GM12892 (cell line): ENCODE data around the gene TOMM20L.

- RRBS: 1% methylated on average over 27 of the region's 99 CpGs
These were observed at the start of gene TOMM20L for GRCh38 chr14:58395607-58396853. TSS of gene TOMM20L (plus strand) at chr14:58395930.

DNA sequence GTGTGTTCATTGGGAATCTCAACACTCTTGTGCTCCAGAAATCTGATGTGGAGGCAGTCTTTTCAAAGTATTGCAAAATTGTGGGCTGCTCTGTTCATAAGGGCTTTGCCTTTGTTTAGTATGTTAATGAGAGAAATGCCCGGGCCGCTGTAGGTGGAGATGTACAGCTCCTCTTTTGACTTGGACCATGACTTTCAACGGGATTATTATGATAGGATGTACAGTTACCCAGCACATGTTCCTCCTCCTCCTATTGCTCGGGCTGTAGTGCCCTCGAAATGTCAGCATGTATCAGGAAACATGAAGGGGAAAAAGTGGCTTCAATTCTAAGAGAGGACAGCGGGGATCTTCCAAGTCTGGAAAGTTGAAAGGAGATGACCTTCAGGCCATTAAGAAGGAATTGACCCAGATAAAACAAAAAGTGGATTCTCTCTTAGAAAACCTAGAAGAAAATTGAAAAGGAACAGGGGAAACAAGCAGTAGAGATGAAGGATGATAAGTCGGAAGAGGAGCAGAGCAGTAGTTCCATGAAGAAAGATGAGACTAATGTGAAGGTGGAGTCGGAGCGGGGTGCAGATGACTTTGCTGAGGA is 93.8 kb downstream of the KIAA0586 start:
- RRBS: no CpG with 5 or more reads among the region's 9 CpGs

DNA sequence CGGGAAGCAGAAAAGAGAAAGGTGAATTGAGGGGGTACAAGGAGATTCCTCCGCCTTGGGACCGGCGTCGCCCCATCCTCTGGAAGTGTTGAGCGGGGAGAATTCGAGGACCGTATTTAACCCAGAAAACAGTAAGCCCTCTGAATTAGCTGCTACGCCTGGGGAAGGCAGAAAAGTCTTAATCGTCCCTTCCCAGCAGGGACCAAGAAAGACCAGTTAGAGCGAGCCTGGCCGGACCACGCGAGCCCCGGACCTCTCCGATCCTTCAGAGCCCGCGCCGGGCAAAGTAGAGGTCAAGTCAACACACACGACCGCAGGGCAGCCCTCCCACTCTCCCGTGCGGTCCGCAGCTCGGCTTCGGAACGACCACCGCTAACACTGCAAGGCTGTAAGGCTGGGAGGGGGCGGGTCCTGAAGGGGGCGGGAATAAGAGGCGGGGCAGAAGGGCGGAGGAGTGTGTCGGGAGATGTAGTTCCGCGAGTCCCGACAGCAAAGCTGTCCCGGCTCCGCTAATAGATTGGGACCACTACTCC is 353 bp upstream of the DAAM1 start:
- RRBS: no CpG with 5 or more reads among the region's 38 CpGs

- RRBS: no CpG with 5 or more reads among the region's 23 CpGs
These were observed 1.4 kb downstream of the DAAM1 start for GRCh38 chr14:59189811-59190361.

DNA sequence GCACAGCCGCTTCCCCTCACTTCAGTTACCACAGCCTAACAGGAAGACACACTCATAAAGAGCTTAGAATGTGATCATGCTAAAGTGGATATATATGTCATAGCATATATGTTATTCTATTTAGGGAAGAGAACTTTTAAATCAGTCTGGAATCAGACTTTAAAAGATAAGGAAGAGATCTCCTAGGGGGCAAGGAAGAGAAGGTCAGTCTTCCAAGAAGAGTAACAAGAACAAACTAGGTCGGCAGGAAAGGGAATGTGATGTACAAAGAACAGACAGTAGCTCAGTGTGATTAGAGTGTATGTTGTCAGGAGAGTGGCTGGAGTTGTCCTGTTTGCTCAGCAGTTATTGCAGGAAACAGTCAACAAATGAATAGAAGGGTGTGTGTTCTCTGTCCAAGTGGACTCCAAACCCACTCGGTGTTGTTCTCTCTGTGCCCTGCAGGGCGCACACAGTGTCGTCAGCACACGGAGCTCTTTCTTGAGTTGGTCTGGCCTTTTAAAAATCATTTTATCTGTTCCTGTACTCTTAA is 74.5 kb downstream of the DAAM1 start:
- RRBS: no CpG with 5 or more reads among the region's 6 CpGs

GRCh38 chr14:59384064-59384453 is 81.1 kb downstream of the GPR135 start:
- RRBS: no CpG with 5 or more reads among the region's 3 CpGs

DNA sequence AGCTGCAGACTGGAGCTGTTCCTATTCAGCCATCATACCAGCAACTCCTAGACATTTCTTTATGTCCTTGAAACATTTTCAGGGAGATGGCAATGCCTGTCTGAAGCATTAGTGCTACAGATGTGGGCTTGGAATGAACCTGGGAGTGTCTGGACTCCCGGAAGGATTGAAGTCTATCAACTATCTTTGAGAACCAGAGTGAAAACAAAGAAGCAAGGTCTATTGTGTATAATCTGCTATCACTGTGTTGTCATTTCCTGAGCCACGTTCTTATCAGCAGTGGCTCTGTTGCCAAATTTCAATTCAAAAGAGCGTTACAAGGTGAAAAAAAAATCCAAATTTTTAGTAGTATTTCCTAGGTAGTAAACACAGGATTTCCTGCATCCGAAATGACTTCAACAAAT is 58.8 kb downstream of the GPR135 start:
- RRBS: no CpG with 5 or more reads among the region's 4 CpGs

GRCh38 chr14:59447335-59448116 is 17.7 kb downstream of the GPR135 start:
- RRBS: no CpG with 5 or more reads among the region's 12 CpGs

- RRBS: no CpG with 5 or more reads among the region's 15 CpGs
These were observed 685 bp upstream of the PCNX4 start for GRCh38 chr14:60090986-60091490.

GRCh38 chr14:60272891-60273780 is 24.1 kb downstream of the PPM1A start:
- RRBS: no CpG with 5 or more reads among the region's 4 CpGs

DNA sequence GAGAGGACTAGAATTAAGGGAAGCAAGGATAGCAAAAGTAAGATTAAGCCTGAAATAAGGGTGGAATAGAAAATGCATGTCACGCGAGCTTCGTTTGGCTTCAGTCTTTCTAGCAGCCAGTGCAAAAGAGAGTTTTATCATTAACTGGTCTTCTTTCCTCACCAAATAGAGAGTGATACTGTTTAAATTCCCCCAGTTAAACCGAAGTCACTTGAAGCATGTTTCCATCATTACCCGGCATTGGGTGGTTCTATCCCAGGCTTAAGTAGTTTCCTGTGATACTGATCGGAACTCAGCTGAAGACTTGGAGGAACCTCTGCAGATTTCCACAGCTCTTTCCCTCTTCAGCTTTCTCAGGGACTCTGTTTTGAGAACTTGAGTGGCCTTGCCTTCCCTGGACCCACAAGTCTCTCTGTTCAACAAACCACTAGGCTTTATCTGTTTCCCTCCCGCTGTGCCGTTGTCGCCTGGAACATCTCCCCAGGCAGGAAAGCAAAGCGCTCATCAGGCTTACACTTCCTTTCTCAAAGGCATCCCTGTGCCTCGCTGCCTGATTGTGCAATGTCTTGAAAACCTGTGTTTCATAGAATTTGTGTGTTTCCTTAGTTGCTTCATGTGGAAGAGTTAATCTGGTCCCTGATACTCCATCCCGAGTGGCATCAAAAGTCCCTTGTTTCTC is 63.9 kb downstream of the PPM1A start:
- RRBS: no CpG with 5 or more reads among the region's 12 CpGs

DNA sequence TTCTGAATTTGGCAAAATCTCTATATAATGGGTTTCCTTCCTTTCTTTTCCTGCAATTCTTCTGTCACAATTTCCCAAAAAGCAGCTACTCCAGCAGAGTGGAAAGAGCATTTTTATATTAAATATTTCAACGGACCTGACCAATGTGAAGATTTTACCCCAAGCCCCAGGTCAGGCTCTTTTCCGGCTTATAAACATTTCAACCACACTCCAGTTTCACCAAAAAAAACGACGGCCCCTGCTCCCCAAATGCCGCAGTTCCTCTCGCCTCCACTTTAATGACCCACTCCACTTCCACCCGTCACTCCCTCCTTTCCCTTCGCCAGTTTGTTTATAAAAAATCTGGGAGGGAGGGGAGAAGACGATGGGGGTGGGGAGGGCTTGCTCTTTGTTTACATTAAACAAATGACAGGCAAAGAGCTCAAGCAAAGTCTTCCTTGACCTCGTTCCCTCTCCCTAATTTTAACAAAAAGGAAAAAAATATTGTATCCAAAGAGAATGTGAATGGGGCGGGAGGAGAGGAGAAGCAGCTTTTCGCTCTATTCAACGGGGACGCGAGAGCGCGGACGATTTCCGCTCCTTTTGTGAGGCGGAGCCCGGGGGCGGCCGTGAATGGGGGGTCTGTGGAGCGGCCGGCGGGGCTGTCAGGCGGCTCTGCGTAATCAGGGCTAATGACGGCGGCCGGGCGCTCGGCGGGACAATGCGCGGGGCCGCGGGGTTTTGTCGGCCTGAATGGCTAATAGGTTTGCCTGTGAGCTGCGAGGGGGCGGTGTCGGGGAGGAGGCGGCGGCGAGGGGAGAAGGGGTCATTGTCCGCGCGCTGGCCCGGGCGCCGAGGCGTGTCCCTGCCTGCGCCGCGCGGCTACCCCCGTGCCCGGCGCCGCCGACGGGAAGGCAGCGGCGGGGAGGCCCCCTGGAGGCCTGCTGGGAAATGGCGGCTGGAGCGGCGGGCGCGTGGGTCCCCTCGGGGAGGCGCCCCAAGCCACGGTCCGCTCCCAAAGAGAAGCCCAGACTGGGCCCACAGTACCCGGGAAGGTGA is 5.6 kb downstream of the SIX6 start:
- RRBS: 4% methylated on average over 20 of the region's 74 CpGs

GRCh38 chr14:60658110-60658699 is 8.9 kb upstream of the SIX1 start:
- RRBS: no CpG with 5 or more reads among the region's 12 CpGs

GRCh38 chr14:60905832-60906532 is 74.9 kb downstream of the TRMT5 start:
- RRBS: no CpG with 5 or more reads among the region's 3 CpGs

GRCh38 chr14:61103146-61104478 is 122.6 kb downstream of the SLC38A6 start:
- RRBS: no CpG with 5 or more reads among the region's 18 CpGs

GRCh38 chr14:61277201-61277672 is 3.9 kb downstream of the TMEM30B start:
- RRBS: no CpG with 5 or more reads among the region's 1 CpG

GRCh38 chr14:61438517-61439388 is 117.4 kb downstream of the PRKCH start:
- RRBS: no CpG with 5 or more reads among the region's 7 CpGs

DNA sequence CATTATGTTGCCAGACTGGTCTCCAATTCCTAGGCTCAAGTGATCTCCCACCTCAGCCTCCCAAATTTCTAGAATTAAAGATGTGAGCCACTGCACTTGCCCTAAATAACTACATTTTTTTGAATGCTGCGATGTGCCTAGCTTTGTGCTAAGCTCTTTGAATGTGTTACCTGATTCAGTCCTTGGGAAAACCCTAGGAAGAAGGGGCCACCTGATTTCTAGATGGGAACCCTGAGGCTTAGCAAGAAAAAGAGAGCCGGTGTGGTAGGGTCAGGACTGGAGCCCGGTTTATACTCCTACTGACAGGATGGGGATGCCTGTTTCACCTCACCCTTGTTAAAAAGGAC is 119.7 kb downstream of the PRKCH start:
- RRBS: no CpG with 5 or more reads among the region's 3 CpGs

GRCh38 chr14:61469974-61471258 is 149.0 kb downstream of the PRKCH start:
- RRBS: no CpG with 5 or more reads among the region's 19 CpGs

DNA sequence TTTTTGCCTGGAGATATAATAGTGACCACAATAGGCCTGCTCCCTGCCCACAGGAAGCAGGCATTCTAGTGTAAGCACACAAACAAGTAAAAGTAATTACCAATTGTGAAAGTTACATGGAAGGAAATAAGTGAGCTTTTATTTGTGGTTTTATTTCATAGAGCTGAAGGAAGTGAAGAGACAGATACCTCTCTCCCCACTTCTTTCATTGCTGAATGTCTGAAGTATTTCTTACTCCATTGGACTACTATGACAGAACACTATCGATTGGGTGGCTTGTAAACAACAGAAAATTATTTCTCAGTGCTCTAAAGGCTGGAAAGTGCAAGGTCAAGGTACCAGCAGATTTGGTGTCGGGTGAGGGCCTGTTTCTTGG is 183.5 kb downstream of the PRKCH start:
- RRBS: no CpG with 5 or more reads among the region's 2 CpGs